ENCODE data around the gene BST1.

GRCh38 chr4:9947371-9948141 lies 73.7 kb downstream of the SLC2A9 start:
- PRO-cap, result no peak

GRCh38 chr4:10008291-10008640 lies 13.0 kb downstream of the SLC2A9 start:
- PRO-cap, result no peak

- PRO-cap, result no peak
Measured at GRCh38 chr4:10054253-10055035, 33.1 kb upstream of the SLC2A9 start.

DNA sequence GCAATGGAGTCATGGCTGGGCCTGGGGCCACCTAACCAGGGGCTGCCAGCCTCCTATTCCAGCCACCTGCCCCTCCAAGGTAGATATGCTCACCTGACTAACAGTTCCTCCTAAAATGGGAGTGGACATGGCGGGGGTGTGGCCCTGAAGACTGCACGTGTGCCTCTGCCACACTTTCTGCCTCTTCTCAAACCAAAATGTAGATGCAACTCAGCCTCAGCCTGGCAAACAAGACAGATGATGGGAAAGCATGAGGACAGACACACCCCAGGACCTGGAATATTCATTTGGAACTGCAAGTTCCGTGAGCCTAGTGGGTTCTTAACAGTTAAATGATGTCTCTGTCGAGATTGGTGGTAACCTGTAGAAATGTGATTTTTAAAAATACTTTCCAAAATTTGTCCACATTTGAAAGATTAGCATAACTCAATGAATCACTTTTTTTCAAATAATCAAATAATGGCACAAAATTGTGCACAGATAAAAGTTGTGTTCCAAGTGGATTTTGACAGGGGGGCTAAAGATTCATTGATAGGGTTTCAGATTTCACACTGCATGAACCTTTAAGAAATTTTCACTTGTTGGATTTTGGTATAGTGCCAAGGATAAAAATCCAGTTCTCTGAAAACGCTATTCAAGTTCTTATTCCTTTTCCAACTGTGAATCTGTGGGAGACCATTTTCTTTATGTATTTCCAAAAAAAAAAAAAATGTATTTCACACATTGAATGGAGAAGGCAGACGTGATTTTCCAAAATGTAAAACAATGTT lies 45.3 kb downstream of the WDR1 start:
- PRO-cap, result no peak

GRCh38 chr4:10105099-10105532 lies 11.5 kb downstream of the WDR1 start:
- PRO-cap, result no peak

GRCh38 chr4:10724240-10724635 lies 39.7 kb upstream of the CLNK start:
- PRO-cap, result no peak

DNA sequence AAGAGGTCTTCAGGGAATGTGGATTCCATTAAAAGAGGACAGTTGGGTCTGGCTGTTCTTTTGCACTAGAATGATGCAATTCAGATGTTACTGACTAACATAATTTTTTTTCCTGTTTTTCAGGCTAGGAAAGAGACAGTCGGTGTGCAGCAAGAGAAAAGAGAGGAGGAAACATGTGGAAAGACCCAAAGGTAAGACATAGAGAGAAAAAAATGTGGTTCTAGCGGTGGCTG lies 92.1 kb downstream of the HS3ST1 start:
- PRO-cap, result no peak

GRCh38 chr4:13173742-13174087 lies 310.4 kb downstream of the RAB28 start:
- PRO-cap, result no peak

DNA sequence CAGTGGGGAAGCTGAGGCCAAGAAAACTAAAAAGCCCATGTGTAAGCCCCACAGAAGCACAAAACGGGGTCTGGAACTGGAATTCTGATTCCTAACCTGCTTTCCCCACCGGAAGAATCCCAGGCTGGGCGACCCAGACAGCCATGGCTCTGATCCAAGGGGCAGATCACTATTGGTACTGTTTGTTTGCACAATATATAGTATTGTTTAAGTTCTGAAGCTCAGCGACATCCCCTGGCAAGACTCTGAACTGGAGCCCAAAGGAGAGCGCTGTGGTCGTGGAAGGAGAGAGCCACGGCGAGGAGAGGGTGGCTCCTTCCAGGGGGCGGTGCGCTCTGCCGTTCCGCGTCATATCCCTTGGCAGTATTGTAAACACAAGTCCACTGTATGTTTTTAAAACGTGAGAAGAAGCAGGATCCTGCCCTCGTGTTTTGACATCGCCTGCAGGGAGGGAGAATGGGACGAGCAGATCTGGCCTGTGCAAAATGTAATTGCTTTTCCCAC lies 185.6 kb downstream of the RAB28 start:
- PRO-cap, result no peak

GRCh38 chr4:13549271-13549656 lies 5.0 kb upstream of the NKX3-2 start:
- PRO-cap, result no peak

DNA sequence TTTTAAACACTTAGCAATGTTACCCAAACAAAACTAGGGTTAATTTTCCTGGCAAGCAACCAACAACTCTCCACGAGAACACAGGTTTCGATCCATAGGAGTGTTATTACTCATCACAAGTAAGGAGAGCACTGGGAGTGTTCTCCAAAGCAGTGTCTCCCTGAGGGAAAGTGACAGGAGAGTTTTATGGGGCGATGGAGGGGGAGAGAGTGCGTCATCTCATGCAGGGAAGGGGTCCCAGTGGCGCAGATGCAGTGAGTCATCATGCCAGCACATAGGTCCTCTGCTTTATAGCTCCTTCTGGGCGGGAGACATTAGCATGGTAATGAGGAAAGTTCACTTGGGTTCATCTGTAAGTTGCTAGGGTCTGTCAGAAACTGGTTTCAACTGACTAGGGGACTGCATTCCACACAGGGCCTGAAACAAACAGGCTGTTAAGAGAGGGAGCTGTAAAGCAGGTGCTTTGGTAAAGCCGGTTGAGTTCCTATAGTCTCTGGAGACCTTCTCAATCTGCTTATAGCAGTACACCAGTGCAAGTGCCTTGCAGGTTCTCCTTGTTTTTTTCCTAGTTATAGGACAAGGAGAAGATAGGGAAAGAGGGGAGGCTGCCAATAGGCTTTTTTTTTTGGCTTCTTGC lies 12.7 kb upstream of the BOD1L1 start:
- PRO-cap, result no peak

DNA sequence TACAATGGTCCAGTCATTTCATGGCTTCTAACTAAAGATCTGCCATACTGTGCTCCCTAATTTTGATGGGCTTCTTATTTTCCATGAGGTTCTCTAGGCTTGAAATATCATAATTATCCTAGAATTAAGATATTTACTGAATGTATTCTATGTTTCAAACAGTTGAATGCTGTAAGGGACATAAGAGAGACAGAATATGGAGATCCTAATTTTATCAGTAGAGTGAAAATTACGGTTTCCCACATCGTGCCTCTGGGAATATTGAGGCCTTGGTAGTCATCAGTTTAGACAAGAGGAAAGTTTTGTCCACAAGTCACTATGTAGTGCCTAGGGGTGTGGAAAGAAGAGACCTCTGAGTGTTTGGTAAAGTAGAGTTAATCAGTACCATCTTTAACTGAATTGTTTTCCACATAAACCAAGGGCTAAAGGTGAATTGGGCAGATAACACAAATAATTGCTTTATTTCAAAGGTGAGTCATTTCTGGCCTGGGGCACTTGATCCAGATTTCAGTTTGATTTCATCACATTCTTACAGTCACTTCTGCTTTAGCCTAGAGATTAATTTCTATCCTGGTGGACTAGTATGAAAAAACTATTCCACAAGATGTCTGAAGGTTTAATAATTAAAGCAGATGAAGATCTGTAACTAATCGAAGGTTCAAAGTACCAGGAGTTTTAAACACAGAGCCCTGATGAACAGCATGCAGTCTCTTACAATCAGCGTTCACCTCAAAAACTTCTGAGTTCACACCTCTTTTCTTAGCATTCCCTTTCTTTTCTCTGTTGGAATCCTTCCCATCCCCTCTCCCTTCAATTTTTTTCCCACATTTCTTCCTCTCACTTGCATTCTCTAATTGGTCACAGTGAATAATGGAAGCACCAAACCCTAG lies 74.4 kb upstream of the BOD1L1 start:
- PRO-cap, result no peak

DNA sequence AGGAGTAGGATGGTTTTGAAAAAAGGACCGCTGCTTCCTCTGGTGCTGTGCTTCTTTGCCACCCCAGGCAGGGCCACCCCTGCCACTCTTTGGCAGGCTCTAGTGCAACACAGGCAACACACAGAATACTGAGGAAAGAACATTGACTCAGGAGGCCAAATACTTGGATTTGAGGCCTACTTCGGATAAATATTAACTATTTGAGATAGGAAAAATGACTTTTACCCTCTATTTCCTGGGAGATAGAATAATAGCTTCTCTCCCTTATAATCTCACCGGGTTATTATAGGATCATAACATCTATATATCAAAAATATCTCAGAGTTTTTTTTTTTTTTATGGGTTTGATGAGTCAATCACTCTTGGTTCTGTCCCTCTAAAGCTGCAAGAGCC lies 229.0 kb upstream of the BOD1L1 start:
- PRO-cap, result no peak

DNA sequence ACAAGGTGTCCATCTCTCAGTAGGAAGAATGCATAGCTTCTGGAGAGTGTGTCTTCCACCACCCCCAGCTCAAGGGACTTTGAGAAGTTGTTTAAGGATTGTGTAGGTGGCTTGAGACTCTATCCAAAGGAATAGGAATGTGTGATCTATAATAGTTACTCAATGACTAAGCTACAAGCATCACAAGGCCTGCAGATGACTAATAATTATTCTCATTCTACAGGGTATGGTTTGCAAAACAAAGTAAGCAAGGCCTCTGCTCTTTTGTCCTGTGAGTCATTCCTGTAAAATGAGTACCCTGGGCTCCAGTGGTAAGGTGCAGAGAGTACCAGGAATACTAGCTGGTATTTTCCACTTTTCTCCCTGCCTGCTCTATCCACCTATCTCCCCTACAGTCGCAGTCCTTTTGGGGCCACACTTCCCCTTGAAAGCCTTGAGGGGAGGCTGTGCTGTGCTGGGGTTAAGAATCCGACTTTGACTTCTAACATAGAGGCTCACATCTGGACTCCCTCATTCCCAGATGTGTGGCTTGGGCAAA lies 279.9 kb upstream of the BOD1L1 start:
- PRO-cap, result no peak

GRCh38 chr4:15054181-15054891 lies 52.1 kb downstream of the CPEB2 start:
- PRO-cap, result no peak

DNA sequence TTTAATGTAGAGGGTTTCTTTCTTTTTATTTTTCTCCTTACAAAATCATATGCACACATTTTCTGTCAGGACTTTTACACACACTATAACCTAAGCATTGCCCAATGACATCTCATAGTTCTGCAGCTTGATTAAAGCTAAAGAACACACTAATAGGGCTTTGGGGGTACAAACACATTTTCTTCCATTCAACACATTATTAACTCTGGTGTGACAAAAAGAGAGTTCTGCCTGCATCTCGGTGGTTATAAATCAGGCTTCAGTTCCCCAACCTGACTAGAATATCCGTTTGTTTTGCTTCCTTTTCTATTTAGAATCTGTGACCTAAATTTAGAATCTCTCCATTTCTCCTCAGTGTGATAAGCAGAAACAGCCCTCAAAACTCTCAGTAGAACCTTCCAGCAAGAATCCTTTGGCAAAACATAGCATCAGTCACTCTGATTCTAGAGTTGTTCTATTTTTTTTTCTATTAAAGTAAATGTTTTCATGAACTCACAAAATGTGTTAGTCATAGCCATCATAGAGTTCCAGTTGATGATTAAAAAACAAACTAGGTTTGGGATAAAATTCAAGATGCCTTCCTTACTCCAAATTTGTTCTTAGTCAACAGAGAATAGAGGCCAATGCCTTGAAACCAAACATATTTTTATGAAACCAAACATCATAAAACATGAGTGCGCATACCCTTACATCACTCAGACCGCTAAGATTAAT lies 13.3 kb upstream of the C1QTNF7 start:
- PRO-cap, result no peak

- PRO-cap, result no peak
Measured at GRCh38 chr4:15681913-15682388, 324 bp downstream of the FAM200B start.

DNA sequence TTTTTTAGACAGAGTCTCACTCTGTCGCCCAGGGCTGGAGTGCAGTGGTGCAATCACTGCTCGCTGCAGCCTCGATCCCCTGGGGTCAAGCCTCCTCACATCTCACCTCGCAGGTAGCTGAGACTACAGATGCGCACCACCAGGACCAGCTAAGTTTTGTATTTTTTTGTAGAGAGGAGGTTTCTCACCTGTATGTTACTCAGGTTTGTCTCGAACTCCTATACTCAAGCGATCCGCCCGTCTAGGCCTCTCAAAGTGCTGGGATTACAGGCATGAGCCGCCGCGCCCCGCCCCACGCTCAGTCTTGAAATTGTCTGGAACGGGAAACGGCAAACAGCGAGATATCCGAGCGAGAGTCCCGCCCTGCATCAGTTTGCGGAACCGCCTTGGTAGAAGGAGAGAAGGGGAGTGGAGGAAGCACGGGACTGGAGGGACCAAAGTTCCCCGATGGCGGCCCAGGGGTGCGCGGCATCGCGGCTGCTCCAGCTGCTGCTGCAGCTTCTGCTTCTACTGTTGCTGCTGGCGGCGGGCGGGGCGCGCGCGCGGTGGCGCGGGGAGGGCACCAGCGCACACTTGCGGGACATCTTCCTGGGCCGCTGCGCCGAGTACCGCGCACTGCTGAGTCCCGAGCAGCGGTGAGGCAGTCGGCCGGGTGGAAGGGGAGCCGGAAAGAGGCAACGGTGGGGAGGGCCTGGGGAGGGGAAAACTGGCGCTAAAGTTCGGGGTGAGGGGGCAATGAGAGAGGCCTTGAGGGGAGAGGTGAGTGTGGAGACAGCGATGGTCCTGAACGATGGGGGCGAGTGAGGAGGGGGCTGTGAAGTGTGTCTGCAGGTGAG lies at the start of gene BST1:
Gene BST1 (plus strand): TSS at position 368 of the 836 bp plus-strand sequence.
- PRO-cap, result no peak

GRCh38 chr4:15921311-15921701 lies 17.2 kb downstream of the FGFBP1 start:
- PRO-cap, result no peak

- PRO-cap, result no peak
Measured at GRCh38 chr4:16118135-16118612, 34.4 kb upstream of the PROM1 start.

Measured in SEM (cell line).